ENCODE results near the gene SNAP47.

- PRO-cap: no peak
Observed at GRCh38 chr1:226064188-226064618, 1.7 kb downstream of the H3-3A start.

DNA sequence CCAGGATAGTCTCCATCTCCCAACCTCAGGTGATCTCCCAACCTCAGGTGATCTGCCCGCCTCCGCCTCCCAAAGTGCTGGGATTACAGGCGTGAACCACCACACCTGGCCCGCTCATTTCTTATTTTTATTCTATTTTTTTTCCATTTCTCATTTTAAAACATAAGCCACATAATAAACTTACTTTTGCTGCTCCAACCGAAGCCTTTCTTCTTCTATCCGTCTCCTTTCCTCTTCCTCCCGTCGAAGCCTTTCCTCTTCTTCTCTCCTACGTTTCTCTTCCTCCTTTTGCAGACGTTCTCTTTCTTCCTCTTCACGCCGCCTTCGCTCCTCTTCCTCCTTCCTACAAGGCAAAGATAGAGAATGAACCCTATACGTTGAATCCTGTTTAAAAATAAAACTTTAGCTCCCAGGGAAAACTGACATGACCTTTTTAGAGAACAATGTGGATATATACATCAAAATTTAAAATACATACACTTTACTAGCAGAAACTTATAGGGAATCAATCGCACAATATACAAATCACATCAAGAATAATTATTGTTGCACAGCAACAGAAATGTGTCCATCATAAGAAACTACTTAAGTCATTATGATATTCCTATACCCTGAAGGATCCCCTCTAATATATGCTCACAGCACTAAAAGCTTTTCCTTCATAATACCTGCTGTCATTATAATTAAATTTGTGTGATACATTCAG, 25.0 kb downstream of the ACBD3 start:
- PRO-cap: no peak

DNA sequence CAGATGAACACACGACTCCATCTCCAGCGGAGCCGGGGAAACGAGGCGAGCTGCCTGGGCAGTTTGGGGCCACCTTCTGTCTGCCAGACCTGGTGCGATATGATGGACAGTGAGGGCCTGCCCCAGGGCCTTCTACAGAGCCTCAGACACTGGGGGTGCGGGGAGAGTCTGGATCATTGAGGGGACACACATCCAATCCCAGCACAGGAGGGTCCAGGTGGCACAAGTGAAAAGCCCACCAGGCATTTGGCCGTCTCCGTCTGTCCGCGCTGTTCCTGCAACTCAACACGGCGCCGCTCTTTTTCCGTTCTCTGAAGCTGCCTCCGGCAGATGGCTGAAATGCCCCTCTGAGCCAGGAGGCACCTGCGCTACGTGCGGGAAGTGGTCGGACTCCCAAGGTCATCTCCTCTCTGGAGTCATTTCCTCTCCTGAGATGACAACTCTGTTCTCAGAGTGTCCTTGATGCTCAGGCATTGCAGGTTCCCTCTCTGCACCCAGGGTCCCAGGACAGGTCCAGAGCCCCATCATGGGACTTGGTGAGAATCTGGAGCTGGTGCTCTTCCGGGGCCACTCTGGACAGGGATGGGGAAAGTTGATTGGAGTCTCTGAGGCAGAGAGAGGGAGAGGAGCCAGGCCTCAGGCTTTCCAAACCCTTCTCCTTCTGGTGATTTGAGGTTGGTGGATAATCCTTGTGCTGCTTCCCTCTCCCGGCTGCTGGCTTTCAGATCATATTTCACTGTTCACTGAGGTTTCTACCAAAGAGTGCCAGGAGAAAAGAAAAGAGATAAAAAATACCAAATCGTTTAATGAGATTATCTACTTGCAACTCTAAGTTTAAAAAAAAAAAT, 14.0 kb upstream of the MIXL1 start:
- PRO-cap: no peak

GRCh38 chr1:226223768-226224625, 533 bp downstream of the MIXL1 start:
- PRO-cap: no peak

DNA sequence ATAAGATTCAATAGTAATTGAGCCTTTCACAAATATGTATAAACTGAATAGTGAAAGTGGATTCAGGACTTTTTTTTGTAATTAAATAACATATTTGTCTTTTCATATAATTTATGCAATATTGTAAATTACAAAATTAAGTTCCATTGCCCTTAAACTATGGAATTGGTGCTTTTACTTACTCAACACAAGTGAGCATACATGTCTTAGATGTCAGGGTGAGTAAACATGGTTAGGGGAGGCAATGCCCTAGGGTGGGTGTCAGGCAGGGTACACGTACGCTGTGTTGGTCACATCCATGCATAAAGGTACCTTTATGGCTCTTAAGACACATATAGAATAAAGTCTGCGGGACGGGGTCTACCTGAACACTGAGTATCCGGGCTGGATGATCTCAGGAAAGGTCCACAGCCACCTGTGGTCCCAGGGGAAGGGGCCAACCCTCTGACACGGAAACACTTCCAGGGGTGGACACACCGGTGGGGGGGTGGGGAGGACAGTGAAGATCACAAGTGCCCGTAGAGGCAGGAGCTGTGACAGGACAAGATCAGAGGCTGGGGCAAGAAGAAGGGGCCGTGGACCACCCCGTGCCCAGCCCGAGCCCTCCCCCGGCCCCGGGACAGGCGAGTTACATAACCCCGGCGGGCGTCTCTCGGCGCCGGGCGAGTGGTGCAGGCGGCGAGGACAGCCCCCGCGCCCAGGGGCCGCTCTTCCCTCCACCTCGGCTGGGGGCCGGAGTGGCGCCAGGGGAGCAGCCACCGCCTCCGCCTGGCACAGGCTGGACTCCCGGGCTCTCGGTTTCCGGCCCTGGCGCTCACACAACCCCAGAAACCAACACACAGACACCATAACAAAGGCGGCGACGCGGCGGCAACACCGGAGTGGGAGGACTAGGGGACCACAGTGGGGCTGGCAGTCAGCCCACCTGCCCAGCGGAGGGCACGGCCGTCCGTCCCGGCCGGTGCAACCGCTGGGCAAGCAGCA, 585 bp downstream of the LIN9 start:
- PRO-cap: unidirectional peak, plus-strand start at position 633 of the sequence; bidirectional peak, plus-strand start at position 848 of the sequence, minus-strand start at position 785 of the sequence

DNA sequence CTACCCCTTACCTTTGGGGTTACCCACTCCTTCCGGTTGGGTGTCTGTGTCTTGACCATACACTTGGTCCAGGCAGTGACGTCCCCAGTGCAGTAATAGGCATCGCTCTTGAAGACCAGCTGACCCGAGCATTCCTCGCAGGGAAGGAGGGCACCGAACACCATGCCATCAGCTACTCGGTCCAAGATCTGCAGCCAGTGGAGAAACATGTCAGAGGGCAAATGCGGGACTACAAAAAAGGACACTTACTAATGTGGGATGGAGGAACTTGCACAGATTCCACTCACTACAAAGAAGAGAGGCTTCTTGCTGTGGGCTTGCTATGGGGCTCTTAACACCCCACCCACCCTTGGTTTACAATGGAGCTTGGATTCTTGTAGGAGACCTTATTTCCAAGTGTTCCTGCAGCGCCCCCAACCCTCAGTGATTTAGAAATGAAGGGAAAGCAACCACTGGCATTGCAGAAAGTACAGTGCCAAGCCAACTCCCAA, 22.4 kb downstream of the PARP1 start:
- PRO-cap: no peak

GRCh38 chr1:226526676-226527201, 21.8 kb upstream of the STUM start:
- PRO-cap: no peak

DNA sequence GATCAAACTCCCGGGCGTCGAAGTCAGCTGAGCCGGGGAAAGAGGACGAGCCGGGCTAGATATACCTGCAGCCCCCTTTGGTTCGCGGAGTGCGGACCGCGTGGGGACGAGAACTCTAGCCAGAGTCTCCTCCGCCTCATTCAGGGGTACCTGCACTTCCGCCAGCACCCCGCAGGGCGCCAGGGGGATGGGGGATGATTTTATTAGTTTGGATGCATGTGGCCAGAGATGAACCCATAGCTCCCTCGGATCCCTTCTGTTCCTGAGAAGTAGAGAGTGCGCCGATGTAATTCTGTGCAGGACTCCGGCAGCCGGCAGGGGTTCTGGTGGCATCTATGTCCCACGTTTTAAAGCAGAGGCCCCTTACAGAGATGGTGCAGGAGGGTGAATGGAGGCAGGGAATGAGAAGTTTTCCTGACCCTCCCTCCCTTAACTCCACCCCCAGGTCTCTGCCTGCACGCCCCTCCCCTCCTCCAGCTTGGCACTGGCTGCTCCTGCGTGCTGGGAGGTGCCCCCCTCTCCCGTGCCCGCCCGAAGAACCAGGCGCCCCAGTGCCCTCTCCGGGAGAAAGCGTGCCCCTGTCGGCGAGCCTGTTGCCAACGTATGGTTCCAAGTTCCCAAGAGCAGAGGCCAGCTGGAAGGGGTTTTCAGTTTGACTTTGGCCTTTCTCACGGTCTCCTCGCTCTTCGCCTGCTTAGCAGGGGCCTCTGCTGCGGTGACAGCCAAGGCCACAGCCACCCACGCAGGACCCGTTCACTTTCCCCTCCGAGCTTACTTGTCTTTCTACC, 1.2 kb downstream of the STUM start:
- PRO-cap: no peak

DNA sequence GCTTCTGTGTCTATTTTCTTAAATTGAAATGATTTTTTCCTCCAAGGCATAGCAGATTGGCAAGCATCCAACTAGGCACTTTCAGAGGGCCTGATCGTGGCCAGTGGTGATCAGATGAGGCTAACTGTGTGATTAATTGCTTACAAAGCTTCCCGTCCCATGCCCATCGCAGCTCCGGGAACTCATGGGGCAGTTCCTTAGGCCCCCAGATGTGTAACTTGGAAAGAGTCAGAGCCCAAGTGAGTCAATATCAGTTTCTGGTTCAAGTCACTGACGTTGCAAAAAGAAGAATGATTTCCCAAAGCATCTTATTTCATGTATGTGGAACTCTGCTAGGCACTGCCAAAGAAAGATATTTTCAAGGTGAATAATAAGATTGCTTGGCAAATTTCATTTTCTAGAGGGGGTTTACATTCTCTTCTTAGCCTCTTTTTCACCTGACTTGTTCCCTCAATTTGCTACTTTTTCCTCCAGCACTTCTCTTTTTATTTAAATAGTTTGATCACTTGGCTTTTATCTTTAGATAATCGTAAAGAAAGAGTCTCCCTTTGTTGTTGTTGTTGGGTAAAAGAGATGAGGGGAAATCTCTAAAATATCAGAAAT, 82.0 kb downstream of the ITPKB start:
- PRO-cap: no peak

DNA sequence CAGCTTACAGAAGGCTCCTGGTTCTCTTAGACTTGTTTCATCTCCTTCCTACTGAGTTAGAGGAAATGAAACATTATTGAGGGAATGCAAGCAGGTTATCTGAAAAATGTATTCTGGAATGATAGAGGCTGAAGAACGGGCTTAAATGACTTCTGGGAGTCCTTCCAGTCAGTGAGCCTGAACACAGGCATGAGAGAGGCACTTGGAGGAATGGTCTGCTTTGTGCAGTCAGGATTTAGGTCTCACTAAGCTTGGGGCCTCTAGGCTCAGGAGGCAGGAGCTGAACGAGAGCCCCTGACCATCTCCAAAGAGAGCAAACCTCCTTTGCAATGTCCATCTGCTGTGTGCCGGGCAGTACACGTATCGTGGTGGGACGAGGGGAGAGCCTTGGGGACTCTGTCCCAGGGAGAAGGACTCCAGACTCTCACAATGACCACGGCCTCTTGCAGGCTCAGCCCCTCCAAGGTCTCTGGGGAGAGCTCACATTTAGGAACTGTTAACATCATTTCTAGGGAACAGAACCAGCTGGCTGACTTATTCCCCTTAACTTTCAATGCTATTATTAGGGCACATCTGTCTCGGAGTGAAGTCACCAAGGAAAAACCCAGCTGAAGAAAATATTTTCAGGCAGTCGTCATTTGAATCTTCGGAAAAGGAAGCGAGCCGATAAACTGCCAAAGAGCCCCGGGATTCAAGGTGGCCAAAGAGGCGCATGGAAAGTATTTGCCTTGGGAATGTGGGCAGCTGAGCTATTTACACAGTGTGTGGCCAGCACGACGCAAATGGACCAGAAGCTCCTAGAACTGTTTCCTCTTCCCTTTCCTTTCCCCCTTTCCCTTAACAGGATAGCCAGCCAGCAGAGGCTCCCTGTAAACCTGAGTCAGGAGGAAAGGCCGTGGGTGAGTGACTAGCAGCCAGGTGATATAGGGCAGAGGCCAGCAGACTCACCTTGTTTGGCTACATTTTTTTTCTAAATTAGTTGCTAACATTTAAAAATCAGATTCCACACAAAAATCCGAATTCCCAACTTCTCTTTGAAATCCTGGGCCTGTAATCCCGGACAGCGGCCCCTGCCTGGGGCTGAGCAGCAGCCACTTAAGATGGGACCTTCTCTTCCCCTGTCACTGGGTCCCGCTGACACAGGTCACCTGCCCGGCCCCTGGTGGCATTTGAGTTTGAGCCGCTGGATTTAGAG, 74.6 kb downstream of the ITPKB start:
- PRO-cap: no peak

DNA sequence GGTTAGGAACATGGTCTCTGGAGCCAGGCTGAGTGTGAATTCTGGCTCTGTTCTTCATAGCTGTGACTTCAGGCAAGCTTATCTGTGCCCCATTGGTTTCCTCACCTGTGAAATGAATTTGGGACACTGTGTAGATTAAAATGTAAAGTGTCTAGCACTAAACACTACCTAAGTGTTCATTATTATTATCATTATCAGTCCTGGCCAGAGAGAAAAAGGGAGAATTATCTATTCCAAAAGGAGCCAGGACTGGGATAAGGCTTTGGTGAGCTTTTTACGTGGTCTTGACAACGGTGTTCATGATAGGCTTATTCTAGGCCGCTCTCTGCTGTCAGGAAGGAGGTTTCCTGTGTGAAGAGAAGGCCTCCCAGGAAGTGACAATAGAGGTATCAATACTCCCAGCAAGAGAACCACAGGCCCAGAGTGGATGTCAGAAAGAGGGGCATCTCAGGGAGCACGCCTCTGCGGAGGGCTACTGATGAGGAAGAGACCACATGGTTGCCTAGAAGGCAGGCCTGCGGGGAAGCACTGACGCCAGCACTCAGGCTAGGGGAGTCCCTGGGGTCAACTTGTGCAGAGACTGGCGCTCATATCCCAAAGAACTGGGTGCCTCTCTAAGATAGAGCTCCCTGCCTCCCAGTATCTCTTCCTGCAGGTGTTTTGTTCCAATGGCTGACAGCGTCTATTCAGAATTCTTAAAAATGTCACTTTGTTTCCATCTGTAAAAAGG, 60.4 kb downstream of the ITPKB start:
- PRO-cap: no peak

DNA sequence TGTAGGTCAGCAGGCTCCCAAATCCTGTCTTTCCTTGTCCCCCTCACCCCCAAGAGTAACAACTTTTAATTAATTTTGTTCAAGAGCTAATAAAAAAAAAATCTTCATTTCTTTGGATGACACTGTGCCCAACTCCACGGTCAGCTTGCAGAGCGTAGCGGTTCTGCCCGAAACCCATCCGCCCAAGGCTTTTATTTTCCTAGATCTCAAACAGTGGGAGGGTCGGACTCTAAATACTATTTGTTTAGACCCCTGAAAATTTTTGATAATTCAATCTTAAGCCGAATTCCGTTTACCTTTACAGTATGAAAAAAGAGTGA, 35.3 kb downstream of the ITPKB start:
- PRO-cap: no peak

- PRO-cap: no peak
Observed at GRCh38 chr1:226705501-226705822, 33.6 kb downstream of the ITPKB start.

GRCh38 chr1:226709950-226711048, 28.8 kb downstream of the ITPKB start:
- PRO-cap: no peak

DNA sequence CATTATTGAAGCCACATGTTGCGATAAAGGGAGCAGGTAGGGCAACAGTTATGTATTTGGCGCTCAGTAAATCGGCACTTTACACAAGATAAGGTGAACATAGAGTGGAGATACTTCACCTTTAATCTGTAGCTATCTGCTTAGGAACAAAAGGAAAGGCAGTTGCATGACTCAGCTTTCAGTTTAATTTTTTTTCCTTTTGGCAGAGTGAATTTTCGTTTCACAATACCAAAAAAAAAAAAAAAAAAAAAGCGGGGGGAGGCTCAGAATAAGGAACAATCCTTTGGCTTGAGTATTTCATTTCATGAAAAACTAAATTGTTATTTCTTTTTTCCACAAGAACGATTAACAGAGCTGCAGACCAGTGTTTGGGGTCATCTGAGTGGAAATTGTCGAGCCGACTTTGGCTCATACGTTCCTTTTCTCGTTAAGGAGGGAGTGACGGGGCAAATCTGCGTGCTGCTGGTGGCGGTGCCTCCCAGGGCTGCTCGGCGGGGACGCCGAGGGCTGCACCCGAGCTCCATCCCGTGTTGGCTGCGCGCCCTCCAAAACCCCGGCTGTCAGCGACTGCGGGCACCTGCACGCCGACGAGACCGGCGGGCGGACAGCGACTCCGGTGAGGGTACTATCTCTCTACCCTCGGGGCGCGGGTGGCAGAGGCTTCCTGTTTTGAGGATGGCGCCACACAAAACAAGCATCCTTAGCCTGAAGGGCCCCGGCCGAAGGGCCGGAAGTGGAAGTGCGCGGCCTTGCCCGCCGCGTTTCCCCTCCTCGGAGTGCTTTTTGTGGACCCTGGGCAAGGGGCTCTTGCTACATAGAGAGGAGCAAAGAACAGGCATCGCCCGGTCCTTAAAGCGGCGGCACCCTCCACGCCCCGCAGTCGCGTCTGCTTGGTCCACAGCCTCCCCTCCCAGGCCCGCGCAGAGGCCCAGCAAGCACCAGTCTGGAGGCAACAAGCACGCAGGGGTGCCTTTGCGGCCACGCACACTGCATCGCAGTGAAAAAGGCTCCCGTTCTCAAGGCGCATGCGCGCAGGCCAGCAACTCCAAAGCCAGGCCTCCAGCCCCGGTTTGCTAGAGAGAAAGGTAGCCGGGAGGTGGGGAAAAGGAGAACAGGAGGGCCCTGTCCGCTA, 752 bp upstream of the COQ8A start:
- PRO-cap: bidirectional peak, plus-strand start at position 457 of the sequence, minus-strand start at position 426 of the sequence; bidirectional peak, plus-strand start at position 576 of the sequence, minus-strand start at position 559 of the sequence; bidirectional peak, plus-strand start at position 697 of the sequence, minus-strand start at position 691 of the sequence; bidirectional peak, plus-strand start outside the sequence, minus-strand start at position 945 of the sequence

- PRO-cap: no peak
Observed at GRCh38 chr1:227037088-227038068, 97.3 kb downstream of the COQ8A start.

GRCh38 chr1:227058081-227058822, 118.2 kb downstream of the COQ8A start:
- PRO-cap: no peak

DNA sequence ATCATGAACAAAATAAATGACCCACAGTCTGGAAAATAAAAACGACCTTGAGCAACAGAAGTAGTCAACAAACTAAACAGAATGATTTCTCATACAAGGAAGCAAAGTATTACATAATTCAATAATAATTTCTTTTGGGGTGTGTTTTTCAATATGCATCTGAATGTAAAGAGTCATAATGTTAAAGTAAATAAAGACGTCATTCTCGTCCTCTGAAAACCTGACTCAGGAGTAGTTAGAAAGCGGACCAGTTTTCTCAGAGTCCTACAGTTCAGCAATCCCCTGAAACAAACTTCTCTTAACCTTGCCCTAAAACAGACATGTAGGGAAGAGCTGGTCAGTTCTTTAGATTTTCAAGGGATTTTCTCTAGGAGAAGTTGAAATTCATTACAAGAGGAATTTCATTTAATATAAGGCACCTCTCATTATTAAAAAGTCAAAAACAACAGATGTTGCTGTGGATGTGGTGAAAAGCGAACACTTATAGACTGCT, 18.5 kb downstream of the CDC42BPA start:
- PRO-cap: no peak

- PRO-cap: bidirectional peak, plus-strand start at chr1:227542822, minus-strand start at chr1:227542699
Observed at GRCh38 chr1:227541893-227543108, 21.1 kb upstream of the ZNF678 start.

DNA sequence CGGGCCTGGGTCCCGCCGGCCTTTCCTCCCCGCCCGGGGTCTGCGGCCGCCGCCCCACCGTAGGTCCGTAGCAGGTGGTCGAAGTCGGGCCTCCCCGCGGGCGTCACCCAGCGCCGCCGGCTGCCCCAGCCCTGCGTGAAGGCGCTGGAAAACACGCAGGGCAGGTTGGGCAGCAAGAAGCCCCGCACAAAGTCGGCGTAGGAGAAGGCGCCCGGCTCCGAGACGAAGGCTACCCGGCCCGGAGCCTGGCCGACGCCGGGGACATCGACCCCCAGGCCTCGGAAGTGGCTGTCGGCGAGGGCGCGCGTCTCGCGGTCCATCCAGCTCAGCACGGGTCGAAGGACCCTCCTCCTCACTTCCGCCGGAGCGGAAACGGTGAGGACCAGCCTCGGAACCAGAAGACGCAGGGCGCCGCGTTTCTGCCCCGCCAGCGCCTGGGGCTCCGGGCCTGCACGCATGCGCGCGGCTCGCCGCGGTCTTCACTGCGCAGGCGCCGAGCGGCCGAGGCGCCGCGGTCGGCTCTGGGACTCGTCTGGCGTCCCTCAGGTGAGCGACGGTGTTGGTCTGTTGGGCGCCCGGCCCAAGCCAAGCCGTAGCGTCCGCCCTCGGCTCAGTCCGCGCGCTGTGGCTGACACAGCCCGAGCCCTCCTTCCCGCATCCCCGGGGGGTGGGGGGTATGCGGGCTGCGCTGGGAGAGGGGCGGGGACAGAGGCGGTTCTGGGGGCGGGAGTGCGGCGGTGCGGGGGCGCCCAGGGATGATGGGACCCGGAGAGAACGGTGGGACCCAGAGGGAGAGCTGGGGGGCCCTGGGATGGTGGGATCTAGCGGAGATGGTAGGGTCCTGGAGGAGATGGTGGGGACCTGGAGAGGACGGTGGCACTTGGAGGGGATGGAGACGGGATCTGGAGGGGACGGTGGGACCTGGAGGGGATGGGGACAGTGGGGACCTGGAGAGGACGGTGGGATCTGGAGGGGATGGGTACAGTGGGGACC, at the start of gene SNAP47:
SNAP47 (plus strand) TSS at position 482 of the 993 bp plus-strand sequence.
- PRO-cap: bidirectional peak, plus-strand start at position 482 of the sequence, minus-strand start at position 350 of the sequence